AG09309 (cell line): ENCODE measurements around a stretch of chr1.

GRCh38 chr1:26542205-26542741 is 12.7 kb downstream of the RPS6KA1 start:
- RRBS = no CpG with 5 or more reads among the region's 12 CpGs

GRCh38 chr1:26692024-26692834 is 3.6 kb upstream of the ARID1A start:
- RRBS = no CpG with 5 or more reads among the region's 30 CpGs

DNA sequence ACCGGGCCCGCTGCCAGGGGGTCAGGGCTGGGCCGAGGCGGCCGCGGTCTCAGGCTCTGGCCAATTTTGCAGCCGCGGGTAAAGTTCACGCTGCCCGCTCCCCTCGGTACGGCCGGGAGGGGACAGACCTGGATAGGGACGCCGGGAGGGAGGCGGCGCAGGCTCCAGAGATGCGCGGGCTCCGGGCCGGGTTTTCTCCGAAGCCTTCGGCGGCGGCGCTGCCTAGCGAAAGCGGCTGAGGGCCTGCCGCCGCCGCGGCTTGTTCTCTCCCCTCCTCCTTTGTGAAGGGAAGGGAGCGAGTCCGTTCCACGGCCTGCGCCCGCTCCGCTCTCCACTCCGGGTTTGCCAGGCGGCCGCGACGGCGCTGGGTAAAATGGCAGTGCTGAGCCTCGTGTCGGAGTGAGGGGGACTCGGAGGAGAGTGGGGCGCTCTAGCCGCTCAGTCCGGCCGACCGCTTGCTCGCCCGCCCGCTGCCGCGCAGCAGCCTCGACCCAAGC is 421 bp upstream of the ARID1A start:
- RRBS = 2% methylated on average over 23 of the region's 58 CpGs

DNA sequence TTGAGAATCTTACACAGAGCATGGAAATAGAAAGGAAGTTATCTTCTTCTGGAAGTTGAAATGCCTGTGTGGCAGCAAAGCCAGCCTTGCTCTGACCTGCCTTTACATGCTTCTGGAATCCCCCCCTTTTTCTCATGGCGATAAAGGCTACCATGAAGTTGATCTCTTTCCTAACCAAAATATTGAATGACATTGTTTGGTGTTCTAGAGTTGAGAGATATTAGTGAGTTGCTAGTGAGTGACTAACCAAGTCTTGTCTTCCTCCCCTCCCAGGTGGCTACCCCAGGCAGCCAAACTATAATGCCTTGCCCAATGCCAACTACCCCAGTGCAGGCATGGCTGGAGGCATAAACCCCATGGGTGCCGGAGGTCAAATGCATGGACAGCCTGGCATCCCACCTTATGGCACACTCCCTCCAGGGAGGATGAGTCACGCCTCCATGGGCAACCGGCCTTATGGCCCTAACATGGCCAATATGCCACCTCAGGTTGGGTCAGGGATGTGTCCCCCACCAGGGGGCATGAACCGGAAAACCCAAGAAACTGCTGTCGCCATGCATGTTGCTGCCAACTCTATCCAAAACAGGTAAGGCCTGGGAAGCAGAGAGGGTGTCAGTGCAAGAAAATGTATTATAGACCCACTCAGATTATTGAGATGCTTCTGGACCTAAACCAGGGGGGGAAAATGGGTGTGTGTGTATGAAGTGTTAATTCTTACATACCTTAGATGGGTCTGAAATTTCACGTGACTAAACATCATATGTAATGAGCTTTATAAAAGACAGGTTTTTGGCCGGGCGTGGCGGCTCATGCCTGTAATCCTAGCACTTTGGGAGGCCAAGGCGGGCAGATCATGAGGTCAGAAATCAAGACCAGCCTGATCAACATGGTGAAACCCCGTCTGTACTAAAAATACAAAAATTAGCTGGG is 24.8 kb upstream of the PIGV start:
- RRBS = 92% methylated on average over 4 of the region's 12 CpGs

DNA sequence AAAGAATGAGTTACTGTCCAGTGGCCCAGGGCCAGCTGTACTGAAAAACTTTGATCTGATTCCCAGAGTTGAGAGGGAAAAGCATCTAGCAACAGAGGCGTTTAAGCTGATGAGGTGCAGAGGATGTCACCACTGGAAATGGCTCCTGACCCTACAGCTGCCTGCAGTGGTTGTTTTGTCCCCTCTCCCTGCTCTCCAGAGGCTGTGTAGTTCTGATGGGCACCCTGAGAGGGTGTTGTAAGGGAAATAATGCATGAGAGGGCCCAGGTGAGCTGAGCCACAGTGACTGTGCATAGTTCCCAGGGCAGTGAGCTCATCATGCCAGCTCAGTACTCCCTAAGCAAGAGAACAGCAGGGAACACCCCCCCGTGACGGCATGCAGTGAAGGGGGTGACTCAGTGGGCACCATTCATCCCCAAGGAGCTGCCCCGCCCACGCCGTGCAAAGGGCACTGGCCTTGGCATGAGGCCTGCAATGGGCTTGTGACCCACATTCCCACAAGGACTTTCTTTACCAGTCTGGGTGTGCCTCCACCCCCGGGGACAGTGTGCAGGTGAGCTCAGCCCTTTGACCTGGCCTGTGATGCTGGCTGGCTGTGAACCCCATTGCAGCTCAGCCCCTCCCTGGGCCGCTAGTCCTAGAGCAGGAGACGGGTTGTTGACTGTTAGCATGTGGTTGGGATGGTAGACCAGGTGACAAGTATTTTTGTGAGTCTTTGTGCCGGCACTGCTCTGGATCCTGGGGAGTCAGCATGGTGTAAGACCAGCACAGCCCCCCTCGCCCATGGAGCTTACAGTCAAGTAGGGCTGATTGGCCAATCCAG is 13.6 kb upstream of the SFN start:
- RRBS = no CpG with 5 or more reads among the region's 11 CpGs

GRCh38 chr1:26913274-26913743 is 466 bp downstream of the NR0B2 start:
- RRBS = no CpG with 5 or more reads among the region's 5 CpGs

GRCh38 chr1:26937843-26938685 is 16.5 kb downstream of the NUDC start:
- RRBS = no CpG with 5 or more reads among the region's 6 CpGs

DNA sequence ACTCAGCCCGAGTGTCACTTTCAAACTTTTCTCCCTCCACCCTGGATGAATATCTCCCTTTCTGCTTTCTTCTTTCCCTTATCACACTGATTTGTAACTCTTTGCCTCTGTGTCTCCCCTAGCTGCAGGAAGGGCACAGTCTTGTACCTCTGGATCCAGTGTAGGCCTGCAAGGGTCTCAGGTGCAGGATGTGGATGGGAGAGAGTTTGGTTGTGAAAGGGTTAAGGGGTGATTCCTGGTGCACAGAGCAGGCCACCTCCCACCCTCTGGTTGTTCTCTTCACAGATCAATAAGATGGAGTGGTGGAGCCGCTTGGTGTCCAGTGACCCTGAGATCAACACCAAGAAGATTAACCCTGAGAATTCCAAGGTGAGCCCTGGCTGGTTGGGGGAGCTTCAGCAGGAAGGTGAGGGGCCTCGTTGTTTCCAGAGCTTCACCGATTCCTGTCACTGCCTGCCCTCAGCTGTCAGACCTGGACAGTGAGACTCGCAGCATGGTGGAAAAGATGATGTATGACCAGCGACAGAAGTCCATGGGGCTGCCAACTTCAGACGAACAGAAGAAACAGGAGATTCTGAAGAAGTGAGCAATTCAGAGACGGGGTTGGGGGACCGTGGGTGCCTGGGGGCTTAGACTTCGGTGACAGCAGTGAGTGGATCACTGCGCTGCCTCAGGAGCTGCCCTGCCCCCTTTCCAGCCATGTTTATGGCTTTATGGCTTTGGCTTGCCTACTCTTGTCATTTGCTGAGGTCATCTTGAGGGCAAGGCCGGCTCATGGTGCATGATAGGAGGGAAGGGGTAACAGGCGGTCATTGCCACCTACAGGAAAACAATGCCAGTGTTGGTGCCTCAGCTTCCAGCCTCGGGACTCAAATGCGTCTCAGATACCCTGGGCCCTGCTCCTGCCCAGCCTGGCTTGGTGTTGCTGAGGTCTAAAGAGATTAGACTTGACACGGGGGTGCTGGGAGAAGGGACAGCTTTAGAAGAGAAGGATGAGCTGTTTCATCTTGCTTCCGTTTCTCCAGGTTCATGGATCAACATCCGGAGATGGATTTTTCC is 14.8 kb downstream of the KDF1 start:
- RRBS = no CpG with 5 or more reads among the region's 18 CpGs

- RRBS = no CpG with 5 or more reads among the region's 10 CpGs
Measured at GRCh38 chr1:26994869-26995133, 1.3 kb downstream of the TRNP1 start.

GRCh38 chr1:27070923-27071450 is 58.3 kb upstream of the TENT5B start:
- RRBS = no CpG with 5 or more reads among the region's 11 CpGs

GRCh38 chr1:27113841-27114518 is 40.9 kb downstream of the SLC9A1 start:
- RRBS = no CpG with 5 or more reads among the region's 30 CpGs

DNA sequence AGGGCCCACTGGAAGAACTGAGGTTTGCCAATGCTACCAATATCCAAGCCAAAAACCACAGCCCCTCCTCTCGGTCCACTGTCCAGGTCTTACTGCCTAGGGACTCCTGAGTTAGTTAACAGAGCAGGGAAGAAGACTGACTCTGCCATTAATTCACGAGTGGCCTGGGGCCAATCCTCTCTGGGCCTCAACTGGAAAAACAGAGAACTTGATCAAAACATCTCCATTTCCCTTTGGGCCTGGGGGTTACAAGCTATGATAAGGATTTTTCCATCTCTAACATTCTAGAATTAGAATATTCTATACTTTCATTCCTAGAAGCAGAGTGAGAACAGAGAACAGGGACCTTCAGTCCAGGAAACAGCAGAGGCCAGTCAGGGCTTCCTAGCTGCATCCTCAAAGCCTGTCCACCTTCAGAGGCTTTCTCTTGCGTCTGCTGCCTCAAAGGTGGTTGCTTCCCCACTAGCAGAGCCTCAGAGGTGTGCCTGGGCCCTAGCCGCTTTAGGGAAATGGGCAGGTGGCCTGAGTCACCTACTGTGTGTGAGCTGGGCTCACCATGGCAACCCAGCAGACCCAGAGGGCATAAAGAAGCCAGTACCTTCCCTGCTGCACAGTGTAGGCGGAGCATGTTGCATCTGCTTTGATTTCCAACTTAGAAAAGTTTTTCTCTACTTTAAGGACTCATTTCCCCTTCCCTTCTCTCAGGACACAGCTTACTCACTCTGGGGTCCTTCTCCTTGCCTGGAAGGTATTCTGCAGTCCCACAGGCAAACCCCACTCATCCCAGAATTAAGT is 12.6 kb downstream of the SLC9A1 start:
- RRBS = no CpG with 5 or more reads among the region's 5 CpGs

DNA sequence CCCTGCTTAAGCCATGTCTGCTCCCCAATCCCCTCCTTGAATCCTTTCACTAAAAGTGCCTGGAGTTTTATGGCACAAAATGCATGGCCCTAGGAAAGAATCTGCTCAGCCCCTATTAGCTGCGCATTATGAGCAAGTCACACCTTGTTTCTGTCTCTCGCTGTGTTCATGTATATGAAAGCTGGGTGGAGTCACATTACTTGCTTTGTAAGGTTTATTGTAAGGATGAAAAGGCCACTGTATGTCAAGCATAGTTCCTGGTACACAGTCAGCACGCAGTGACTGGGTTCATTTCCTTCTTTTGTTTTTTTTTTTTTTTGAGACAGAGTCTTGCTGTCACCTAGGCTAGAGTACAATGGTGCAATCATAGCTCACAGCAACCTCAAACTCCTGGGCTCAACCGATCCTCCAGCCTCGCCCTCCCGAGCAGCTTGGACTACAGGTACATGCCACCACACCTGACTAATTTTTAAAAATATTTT is 6.7 kb upstream of the SLC9A1 start:
- RRBS = no CpG with 5 or more reads among the region's 6 CpGs

GRCh38 chr1:27300954-27301641 is 20.9 kb upstream of the TMEM222 start:
- RRBS = no CpG with 5 or more reads among the region's 10 CpGs

DNA sequence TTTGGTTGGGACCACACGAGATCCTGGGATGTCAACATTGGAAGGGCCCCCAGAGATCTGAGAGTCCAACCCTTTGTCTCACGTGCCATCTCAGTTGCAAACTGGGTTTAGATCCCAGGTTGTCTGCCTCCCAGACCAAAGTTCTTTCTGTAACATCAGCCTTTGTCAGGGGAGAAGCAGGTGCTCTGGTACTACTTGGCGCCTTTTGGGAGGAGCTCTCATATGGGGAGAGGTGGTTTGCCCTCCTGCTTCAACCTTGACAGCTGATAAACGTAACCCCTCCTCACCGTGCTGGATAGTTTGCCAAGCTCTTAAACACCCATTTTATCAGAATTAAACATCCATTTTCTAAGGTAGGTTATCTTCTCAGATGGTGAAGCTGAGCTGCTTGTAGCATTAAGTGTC is 844 bp downstream of the TMEM222 start:
- RRBS = no CpG with 5 or more reads among the region's 5 CpGs

DNA sequence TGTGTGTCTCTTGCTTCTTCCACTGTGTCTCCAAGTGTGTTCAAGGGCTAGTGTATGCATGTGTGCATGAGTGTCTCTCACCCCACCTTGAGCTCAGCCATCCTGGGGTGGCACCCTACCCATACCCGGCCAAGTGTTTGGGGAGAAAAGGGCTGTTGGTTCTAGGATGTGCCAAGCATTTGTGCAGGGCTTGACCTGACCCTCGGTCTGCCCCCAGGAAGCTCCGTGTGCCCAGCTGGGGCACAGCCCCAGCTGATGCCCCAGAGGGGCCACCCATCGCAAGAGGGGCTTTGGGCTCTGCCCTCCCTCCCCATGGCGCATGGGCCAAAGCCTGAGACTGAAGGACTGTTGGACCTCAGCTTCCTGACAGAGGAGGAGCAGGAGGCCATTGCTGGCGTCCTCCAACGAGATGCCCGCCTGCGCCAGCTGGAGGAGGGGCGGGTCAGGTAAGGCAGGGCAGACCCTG is 3.3 kb downstream of the SYTL1 start:
- RRBS = no CpG with 5 or more reads among the region's 10 CpGs

DNA sequence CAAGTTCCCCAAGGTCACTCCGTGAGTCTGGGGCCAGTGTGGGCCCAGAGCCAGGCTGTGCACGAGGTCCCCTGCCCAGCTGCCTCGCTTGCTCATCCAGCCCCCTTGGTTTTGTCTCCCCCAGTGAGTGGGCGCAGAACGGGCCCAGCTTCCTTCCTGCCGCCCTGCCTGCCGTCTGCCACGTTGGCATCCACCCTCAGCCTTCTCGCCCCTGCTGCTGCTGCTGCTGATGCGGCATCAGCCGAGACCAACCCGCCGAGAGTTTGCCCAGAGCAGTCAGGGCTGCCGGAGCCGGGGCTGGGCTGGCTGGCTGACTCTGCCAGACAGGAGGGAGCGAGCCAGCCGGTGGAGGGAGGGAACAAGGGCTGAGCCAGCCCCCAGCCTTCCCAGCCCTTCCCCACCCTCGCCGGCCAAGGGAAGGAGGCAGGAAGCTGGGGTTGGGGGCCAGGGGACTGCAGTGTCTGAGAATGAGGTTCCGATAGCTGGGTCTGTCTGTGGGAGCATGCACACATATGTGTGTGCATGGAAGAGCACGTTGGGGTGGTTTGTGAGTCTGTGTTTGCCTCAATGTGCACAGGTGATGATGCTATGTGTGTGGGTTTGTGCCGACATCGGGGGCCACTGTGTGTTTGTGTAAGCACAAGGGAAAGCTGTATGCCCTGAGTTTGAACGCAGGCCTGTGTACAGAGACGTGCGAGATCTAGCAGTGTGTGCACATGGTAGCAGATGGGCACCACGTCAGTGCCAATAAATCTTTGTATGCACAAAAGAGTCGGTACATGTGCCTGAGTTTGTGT is 31.6 kb upstream of the WASF2 start:
- RRBS = 24% methylated on average over 5 of the region's 28 CpGs

GRCh38 chr1:27555756-27556423 is 48.1 kb downstream of the AHDC1 start:
- RRBS = 29% methylated on average over 4 of the region's 11 CpGs

DNA sequence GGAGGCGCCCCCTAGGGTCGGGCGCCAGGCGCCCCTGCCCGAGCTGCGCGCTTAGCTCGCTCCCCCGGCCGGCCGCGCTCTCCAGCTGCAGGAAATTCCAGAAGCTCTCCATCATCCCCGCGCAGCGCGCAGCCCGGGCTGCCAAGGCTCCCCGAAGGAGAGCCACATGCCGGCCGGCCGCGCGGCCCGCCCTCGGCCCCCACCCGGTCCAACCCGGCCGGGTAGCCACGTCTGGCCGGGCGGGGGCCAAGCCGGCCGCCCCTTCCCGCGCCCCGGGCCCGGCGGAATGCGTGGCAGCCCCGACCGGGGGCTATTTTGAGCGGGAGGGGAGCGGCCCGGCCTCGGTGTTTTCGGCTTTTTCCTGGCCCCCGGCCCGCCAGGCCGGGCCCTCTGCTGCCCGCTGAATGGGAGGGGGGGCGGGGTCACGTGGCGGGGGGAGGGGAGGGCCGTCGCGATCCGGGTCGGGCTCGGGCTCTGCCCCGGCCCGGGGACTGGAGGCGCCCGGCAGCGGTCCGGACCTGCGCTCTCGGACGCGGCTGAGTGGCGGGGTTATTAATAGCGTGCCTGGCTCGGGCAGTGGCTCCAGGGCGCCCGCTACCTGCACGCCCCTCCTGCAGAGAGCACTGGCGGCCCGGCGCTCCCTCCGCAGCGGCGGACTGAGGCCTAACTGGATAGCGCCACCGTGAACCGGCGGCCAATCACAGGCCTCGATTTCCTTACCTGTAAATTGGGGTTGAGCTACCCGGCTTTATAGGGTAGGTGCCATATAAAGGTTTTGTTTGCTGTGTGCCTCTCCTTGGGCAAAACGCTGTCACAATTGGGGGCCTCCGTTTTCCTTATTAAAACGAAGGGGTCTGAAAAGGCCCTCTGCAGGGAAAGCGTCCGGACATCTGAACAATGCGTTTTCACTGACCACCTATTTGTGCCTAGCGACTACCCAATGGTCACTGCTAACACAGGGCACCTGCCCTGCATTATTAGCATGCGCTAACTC is 28.2 kb downstream of the AHDC1 start:
- RRBS = 4% methylated on average over 24 of the region's 95 CpGs

DNA sequence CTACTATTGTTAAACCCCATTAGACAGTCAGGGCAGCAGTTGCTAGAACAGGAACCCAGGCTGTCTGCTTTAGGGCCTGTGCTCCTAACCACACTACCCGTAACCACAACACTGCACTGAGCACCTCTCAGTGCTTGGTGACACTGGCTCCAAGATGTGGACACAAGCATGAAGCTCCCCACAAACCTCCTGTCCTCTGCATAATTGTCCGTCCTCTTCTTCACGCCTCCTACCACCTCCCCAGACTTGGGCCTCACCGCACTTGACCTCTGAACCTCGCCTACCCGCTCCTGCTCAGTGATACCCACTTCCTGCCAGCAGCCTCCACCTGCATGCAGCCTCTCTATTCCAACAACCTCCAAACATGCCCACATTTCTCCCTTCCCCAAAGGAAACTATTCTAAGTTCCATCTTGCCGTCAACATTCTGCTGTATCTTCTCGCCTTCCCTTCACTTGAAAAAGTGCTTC is 14.5 kb upstream of the AHDC1 start:
- RRBS = no CpG with 5 or more reads among the region's 8 CpGs